NCI-H460 (cell line): ENCODE measurements around a stretch of chr21.

DNA sequence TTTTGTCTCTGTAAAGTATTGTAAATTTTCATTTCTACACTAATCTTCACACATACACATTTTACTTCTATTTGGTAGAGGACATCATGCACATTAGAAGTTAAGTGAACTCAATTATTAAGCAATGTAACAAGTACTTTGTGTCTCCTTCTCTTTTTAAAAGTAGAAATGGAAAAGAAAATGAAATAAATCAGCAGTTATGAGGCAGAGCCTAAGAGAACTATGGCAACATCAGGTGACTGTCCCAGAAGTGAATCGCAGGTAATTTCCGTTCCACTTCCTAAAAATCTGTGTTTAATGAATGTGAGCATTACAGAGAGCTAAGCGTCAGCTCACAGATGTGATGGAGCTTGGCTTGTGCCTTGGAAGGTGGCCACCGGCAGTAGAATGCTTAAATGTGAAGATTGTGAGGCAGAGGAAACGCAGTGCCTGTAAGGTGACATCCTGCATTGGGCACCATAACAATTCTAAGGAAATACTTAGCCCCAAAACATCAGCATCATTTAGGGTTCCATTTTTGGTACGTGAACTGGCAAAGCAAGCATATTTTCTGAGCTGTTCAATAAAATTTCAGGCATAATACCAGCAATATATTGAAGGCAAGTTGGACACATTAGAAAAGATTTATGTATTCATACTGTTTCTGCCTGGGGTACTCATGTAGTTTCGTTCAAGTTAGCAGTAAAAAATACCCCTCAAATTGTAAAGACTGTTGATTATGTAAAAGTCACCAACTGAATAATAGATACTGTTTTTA is 1.4 kb downstream of the PRMT2 start:
RAMPAGE:
- cytosol, long total RNA: no peak
- long total RNA: no peak
- nucleus, long total RNA: no peak

RAMPAGE:
- cytosol, long total RNA: no peak
- long total RNA: no peak
- nucleus, long total RNA: no peak
These were observed 31.7 kb downstream of the PRMT2 start for GRCh38 chr21:46666944-46667735.